Temporal lobe (tissue), 2 donors: ENCODE measurements around a stretch of chr11.

DNA sequence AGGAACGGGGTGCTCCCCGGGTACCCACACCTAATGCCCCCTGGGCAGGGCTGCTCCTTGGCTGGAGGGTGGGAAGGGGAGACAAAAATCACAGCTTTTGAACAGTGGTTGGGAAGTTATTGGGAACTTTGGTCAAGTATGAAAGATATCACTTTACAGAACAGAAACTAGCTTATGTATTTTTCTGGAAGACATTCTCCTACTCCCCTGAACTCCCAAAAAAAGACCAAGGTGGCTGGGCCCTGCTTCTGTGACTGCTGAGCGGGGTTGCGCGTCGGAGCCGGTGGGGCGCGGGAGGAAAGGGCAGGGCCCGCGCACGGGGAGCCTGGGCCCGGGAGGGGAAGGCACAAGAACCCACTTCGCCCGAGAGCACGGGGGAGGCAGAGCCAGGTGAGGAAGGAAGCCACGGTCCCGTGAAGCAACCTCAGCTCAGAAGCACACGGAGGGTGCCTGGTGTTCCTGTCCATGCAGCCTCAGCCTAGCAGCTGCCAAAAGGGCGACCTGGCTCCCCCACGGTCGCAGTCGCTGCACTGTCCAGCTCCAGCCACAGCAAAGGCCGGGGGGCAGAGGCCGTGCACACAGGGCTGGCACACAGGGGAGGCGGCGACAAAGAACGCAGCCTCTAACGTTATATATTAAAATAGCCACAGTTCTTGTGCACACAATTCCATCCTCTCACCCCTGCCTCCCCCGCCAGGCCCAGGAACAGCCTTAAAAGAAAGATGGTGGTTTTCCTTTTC, 9.2 kb upstream of the CDC42BPG start:
- RAMPAGE, long total RNA, result no peak

DNA sequence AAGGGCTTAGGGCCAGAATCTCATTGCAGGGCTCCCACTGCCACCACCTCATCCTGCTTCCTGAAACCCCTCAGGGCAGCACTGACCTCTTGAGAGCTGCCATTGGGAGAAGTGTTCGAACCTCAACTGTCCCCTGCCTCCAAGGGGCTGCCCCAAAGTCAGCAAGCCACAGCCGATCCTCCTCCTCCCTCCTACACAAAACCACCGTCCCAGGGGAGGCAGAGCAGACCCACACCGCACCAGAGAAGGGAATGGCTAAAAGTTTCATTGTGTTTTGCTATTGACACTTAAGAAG, 1.1 kb downstream of the EHD1 start:
- RAMPAGE, long total RNA, result no peak

DNA sequence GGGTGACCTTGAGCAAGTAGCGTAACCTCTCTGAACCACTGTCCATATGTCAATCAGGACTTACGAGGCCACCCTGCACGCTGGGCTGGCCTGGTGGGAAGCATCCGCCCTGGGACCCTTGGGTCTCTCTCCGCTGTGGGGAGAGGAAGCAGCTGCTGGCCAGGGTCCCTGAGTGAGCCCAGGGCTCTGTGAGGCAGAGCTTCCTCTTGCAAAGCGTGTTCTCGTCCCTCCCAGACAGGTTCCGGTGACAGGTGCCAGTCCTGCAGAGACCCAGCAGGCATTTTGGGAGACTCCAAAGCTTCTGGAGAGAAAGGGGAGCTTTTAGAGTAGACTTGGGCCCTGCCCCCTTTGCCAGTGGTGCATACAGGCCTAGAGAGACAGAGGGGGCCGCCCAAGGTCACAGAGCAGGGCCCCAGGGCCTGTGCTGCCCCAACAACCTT, 14.1 kb upstream of the EHD1 start:
- RAMPAGE, long total RNA, result no peak

DNA sequence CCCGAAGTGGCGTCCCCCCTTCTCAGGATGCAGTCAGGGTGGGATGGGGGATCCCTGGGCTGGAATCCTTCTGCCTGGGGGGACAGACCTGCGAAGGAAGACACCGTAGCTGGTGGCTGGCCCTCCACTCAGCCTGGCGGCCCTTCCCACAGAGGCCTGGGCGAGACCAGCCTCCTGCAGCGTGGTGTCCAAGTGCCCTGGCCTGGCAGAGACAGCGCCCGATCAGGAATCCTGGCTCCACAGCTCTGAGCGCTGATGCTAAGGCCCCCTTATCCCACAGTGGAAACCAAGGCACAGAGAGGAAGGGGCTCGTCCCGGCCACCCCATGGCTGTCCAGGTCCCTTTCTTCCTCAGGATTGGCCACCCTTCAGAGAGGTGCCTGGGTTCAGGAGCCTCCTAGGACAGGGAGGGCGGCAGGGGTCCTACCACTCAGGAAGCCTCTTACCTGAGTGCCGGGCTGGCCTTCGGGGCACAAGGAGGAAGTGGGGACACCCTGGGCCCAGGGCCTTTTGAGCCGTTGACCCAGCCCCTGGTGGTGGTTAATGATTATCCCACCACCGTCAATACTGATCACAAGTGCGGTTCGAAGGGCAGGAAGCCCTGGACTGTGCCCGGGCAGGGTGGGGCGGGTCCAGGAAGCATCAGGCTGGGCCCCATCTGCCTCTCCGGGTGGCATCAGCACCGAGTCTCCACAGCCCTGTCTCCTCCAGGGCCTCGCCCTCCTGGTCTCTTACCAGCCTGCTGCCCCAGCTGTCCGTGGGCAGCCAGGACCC, 14.7 kb upstream of the EHD1 start:
- RAMPAGE, long total RNA, result no peak

DNA sequence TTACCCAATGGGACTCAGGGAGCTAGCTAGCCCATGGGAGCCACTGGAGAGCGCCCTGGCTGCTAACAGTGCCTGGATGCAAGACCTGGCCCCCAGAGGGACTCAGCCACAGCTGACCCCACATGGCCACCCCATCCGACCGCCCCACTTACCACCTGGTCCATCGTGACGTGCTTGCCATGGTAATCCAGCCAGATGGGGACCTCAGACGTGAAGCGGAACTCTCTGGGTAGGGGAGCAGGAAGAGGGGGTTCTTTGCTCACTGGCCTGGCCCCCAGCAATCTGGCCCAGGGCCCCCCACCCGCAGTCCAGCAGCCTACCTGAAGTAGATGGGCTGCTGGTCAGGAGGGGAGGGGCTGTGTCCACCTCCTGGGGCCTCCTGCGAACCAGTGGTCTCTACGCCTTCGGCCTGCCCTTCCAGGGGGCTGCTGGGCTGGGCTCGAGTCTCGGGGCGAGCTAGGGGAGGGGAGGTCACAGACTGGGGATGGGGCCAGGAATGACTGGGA, 19.2 kb upstream of the EHD1 start:
- RAMPAGE, long total RNA, result no peak

DNA sequence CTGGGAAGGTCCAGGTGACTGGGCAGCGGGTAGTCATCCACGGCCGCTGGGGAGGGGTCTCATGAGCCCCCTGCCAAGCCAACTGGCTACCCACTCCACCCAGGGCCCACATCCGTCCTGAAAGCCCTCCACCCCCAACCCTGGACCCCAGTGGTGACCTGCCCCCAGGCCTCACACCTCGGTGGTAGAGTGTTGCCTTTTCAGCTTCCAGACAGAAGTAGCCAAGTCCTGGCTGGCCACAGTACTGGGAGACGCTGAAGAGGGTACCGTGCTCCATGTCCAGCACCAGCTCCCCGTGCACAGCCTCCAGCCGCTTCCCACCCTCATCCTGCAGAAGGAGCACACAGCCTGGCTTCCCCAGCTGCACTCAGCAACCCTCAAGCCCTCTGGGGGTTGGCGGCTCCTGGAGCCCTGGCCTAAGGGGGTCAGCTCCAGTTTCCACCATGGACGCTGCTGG, 10.5 kb downstream of the ATG2A start:
- RAMPAGE, long total RNA, result no peak

- RAMPAGE, long total RNA, result no peak
Measured at GRCh38 chr11:65109687-65109995, 2.0 kb upstream of the TM7SF2 start.

GRCh38 chr11:65126363-65127185, 4.5 kb downstream of the MRPL49 start:
- RAMPAGE, long total RNA, result no peak

DNA sequence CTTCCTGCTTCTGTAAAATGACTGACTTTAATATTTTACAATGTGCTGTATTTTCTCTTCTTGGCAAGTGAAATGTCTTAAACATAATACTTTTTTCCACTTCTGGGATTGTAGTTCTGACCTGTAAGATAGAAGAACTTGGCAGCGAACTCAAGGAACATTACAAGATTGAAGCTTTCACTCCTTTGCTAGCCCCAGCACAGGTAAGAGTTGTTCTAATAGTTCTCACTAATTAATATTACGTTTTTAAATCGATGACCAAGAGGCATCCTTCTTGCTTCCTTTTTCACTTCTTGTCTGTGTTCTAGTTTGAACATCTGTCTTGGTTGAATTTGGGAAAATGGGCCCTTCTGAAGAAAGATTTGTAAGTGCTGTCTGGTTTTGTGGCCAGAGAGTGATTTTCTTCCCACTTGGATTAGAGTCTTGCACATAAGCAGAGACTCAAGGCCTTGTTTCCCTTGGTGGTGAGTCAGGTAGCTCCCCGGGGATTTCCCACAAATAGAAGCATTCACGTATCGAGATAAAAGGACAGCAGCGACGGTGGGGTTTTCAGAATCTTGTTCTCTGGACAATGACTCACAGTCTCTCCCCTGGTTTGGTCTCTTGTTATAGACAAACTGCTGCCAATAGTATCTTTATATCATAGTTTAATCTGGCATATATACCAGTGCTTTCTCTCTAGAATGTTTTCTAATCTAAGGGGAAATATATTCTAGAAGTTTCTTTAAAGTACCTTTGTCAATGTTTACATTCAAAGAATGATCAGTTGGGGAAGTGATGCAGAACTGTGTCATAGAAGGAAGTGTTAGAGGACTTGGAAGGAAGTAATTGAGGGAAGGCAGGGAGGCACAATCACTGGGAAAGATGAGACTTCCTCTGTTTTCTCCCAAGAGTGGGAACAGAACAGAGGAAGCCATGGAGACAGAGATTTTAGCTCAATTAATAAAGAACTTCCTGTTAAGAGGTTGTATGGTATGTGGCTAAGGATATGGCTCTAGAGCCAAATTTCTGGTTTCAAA, 18.0 kb downstream of the POLA2 start:
- RAMPAGE, long total RNA, result no peak

DNA sequence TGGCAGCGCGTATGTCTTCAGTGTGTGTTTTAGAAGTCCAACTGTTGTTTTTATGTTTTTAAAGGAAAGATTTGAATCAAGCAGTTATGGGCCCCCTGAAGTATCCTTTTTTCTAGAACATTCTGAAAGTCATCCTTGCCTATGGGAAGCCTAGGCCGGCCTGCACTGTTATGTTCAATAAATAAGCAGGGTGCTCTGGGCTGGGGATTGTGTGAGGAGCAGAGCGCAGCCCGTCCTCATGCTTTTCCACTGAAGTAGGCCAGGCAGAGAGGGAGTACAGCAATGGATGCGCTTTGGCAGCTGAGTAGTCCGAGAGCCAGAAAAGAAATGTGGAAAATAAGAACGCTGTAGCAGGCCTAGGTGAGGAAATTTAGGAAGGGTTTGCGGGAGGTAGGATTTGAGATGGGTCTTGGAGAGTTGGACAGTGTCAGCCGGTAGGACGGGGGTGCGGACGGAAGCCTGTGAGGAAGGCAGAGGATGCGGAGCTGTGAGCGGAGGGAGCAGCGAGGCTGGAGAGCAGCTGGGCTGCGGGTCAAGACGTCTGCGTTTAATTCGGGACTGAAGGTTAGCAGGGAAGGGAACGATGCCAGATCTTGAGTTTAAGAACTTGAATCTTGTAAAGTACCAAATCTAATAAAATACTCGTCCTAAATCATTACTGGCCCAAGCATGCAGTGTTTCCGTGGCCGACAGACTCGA, 794 bp upstream of the TIGD3 start:
- RAMPAGE, long total RNA, result no peak

- RAMPAGE, long total RNA, result no peak
Measured at GRCh38 chr11:65370847-65371614, 11.4 kb downstream of the SLC25A45 start.

GRCh38 chr11:65394479-65394678, 7.9 kb downstream of the FRMD8 start:
- RAMPAGE, long total RNA, result no peak

- RAMPAGE, long total RNA, result no peak
Measured at GRCh38 chr11:65417685-65418405, 31.4 kb downstream of the FRMD8 start.

DNA sequence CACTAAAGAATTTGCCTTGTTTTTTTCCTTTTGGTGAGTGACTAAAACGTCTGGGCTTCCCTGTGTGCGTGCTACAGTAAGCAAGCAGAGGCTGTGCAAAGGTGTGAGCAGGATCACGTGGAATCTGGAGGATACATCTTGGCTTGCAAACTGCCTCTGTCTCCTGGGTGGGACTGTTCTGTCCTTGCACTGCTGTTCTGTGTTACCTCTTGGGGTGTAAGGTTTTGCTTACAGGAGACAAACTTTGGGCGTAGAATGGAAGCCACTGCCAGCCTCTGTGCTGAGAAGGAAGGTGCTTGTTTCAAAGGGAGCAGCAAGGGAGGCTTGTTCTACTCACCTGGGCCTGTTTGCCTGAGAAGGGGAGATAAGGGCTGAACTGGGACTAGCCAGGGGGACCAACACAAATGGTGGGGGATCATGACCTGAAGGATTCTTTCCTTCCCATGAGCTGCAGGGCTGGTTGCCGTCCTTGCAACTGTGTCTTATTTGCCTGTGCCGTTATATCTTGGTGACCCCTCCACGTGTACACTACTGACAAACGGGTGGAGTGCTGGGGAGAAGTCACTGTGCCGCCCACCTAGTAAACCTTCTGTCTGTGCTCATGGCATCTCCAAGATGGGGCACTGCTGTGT, 40.7 kb downstream of the FRMD8 start:
- RAMPAGE, long total RNA, result no peak

DNA sequence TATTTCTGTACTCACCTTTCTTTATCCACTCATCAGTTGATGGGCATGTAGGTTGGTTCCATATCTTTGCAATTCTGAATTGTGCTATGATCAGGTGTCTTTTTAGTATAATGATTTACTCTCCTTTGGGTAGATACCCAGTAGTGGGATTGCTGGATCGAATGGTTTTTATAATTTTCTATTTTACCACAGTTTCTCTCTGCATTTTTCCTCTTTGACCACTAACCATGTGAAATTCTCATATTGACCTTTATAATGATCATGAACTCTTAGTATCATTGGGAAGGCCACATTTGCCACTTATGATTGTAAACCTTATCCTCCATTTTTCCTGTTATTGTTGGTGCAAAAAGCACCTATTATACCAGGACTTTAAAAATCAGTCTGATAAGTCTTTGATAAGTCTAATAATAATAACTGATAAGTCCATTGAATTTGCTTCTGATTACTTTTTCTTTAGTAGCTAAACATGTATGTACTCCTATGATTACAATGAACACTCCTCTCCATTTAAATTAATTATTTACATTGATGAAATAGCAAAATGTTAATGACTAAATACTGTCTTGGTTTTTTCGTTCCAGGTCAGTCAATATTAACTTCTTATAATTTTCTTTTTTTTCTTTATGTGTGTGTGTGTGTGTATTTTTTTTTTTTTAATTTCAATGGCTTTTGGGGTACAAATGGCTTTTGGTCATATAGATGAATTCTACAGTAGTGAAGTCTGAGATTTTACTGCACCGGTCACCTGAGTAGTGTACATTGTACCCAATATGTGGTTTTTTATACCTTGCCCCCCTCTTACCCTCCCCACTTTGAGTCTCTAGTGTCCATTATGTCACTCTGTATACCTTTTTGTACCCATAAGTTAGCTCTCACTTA, 45.8 kb downstream of the FRMD8 start:
- RAMPAGE, long total RNA, result no peak

- RAMPAGE, long total RNA, result no peak
Measured at GRCh38 chr11:65479150-65480296, 45.4 kb upstream of the SCYL1 start.

DNA sequence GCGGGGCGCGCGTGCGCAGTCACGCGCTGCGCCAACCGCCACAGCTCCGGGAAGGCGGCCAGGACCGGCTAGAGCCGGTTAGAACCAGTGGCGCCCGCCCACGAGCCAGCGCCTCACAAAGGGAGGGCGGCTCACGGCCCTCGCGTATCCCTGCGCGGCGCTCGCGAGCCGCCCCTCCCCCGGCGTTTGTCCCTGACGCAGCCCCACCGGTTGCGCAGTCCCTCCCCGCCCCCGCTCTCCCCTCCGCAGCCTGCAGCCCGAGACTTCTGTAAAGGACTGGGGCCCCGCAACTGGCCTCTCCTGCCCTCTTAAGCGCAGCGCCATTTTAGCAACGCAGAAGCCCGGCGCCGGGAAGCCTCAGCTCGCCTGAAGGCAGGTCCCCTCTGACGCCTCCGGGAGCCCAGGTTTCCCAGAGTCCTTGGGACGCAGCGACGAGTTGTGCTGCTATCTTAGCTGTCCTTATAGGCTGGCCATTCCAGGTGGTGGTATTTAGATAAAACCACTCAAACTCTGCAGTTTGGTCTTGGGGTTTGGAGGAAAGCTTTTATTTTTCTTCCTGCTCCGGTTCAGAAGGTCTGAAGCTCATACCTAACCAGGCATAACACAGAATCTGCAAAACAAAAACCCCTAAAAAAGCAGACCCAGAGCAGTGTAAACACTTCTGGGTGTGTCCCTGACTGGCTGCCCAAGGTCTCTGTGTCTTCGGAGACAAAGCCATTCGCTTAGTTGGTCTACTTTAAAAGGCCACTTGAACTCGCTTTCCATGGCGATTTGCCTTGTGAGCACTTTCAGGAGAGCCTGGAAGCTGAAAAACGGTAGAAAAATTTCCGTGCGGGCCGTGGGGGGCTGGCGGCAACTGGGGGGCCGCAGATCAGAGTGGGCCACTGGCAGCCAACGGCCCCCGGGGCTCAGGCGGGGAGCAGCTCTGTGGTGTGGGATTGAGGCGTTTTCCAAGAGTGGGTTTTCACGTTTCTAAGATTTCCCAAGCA, 27.1 kb upstream of the SCYL1 start:
- RAMPAGE, long total RNA, result no peak

DNA sequence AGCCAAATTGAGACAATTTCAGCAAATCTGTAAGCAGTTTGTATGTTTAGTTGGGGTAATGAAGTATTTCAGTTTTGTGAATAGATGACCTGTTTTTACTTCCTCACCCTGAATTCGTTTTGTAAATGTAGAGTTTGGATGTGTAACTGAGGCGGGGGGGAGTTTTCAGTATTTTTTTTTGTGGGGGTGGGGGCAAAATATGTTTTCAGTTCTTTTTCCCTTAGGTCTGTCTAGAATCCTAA, 23.9 kb upstream of the SCYL1 start:
- RAMPAGE, long total RNA, result no peak

DNA sequence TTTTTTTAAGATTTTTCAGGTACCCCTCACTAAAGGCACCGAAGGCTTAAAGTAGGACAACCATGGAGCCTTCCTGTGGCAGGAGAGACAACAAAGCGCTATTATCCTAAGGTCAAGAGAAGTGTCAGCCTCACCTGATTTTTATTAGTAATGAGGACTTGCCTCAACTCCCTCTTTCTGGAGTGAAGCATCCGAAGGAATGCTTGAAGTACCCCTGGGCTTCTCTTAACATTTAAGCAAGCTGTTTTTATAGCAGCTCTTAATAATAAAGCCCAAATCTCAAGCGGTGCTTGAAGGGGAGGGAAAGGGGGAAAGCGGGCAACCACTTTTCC, 19.7 kb upstream of the SCYL1 start:
- RAMPAGE, long total RNA, result no peak

DNA sequence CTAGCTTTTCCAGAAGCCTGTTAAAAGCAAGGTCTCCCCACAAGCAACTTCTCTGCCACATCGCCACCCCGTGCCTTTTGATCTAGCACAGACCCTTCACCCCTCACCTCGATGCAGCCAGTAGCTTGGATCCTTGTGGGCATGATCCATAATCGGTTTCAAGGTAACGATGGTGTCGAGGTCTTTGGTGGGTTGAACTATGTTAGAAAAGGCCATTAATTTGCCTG, 19.5 kb upstream of the SCYL1 start:
- RAMPAGE, long total RNA, result no peak